Skeletal muscle cell (primary cell): ENCODE measurements around the genes LYG2, LYG1, CHST10 and PDCL3.

DNA sequence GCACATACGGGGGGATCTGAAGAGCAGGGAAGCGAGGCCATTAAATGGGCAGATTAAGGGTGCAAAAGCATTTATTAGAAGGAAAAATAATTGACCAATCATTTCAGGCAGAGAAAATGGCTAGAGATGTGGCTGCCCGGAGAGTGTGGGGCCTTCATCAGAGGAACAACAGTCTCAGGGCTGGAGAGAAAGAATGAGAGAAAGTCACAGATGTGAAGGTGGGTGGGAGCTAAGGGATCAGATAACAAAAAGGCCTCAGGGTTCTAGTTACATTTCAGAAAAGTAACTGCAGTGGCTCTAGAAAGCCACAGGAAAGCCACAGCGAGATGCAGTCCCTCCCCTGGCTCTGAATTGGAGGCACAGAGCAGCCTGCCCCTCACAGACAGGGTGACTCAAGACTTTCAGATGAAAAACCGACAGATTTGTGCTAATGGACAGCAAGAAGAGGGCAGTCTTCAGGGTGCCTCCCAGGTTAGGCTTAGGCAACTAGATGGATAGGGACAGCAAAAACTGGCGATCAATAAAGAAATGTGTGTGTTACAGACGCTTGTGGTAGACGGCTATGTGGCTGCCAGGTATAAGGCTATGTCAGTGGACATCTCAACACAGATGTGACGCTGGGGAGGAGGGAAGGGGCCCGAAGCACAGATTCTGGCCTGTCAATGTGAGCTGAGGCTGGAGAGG lies 26.0 kb downstream of the UNC50 start:
- RRBS: no CpG with 5 or more reads among the region's 10 CpGs

DNA sequence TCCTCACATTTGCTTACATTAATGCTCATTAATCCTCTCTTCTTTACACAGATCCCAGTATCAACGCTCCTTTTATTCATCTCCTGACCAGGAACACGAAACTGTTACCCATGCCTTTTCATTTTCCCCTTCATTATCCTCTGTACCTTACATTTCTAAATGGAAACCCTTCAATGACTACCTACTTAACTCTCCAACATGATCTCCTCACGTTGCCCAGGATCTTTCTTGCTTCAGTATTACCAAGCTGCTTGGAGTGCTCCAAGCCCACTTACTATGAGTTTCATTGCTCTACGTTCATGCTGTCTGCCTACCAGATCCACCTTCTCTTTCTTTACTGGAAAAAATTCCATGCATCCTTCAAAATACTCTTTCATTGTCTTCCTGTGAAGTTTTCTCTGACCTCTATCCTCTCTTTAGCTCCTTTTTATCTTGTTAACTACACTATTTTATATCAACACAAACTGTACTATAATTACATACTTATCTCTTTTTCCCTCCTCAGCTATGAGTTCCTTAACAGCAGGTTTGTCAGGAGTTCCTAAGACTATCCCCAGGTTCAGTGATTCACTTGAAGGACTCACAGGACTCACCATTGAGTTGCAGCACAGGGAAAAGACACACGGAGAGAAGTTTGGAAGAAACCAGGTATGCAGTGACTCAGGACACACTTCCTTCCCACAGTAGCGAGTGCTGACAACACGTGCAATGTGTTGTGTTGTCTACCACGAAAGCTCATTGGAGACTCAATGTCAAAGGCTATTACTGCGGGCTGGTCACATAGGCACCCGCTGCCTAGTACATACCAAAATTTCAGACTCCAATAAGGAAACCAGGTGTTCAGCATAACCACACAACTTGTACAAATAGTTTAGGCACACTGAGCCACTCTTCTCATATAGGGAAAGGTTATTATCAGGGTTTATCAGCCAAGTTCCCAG lies 32.2 kb downstream of the MGAT4A start:
- RRBS: no CpG with 5 or more reads among the region's 10 CpGs

DNA sequence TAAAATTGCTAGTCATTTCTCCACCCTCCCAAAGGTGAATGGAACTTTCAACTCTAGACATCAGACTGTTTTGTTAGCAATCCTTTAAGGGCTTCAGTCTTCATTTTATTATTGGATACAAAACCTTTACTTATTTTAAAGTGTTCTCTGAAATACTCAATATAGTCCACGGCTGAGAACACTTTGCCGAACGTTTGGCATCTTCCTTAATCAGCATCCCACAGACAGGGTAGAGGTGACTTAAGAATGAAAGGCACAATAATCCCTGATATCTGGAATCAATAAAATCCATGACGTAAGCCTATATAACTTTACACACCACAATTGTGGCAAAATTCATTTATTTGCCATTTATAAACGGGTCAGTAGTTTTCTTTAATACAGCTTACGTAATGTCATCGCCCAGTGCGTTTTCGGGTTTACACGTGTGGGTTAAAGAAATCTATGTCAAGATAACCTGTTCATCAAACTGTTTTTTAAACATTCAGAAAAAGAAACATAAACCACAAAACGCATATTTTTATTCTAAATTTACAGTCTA lies 1.3 kb downstream of the MGAT4A start:
- RRBS: no CpG with 5 or more reads among the region's 11 CpGs

- RRBS: no CpG with 5 or more reads among the region's 3 CpGs
Measured at GRCh38 chr2:98868450-98868826, 67.6 kb downstream of the CRACDL start.

DNA sequence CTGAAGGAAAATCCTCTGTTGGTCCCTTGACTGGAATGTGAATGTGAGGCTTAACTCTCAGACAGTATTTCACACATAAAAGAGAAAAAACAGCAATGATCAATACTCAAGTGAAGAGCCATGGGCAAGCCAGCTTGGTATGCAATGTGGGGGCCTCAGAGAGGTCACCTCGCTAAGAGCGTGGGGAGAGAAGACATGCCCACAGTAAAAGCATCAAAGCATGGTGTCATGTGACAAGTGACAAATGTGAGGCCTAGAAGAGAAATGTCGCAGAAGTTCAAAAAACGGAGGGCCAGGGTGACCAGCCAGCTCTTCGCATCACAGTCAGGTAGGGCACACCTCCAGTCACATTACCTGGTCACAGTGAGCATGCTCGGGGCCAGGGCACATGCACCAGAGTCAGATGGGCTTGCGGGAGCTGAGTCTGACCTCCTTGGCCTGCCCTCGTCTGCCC lies 37.8 kb downstream of the CRACDL start:
- RRBS: no CpG with 5 or more reads among the region's 8 CpGs

DNA sequence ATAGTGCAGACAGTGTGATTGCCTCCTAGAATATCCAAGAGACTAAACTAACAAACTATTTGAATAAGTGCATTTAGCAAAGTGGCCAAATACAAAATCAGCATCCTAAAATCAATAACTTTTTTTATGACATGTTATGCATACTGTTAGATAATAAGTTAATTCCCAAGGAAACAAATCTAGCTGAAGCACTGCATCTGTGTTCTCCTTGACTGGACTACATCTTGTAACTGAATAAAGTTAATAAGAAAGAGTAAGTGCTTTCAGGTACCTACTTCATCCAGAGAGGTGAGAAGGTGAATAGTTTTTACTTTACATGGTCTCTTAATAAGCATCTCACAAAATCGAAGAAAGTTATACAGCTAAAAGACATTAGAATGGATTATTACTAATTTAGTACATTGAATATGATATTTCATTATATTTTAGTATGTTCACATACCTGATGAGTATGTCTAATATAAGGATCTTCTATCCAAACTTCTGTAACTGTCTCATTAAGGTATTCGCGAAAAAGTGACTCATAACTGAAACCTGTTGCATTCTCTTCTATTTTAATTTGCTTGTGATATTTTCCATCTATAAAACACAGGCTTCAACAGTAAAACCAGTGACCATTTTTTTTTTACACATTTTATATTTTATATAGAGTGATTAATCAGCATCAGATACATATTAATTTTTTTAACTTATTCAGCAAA lies 9.6 kb downstream of the MITD1 start:
- RRBS: no CpG with 5 or more reads among the region's 3 CpGs

- RRBS: no CpG with 5 or more reads among the region's 2 CpGs
Measured at GRCh38 chr2:99255556-99255930, at the start of gene LYG2. Gene LYG2 (minus strand): TSS chr2:99255666.

DNA sequence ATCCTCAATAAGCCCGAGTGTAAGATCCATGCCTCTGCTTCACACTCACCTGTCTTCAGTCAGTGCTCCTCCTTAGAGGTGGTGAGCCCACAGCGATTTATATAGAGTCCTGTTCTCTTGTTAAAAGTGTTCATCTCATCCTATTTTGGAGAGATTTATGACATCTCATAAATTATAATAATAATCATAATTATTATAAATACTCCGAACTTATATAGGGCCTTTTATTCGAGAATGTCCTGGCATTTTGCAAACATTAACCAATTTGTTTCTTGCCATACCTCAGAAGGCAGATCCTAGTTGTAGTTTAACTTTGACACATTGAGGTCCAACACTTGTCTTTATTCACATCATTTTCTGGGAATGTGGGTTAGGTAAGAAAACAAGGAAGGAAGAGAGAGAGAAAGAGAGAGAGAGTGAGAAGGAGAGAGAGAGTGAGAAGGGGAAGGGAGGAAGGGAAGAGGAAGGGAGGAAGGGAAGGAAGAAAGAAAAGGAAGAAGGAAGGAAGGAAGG lies at the start of gene LYG1:
Gene LYG1 (minus strand): TSS at position 197 of the 513 bp plus-strand sequence.
- RRBS: no CpG with 5 or more reads among the region's 4 CpGs

- RRBS: no CpG with 5 or more reads among the region's 2 CpGs
Measured at GRCh38 chr2:99360123-99360759, 23.1 kb downstream of the EIF5B start.

DNA sequence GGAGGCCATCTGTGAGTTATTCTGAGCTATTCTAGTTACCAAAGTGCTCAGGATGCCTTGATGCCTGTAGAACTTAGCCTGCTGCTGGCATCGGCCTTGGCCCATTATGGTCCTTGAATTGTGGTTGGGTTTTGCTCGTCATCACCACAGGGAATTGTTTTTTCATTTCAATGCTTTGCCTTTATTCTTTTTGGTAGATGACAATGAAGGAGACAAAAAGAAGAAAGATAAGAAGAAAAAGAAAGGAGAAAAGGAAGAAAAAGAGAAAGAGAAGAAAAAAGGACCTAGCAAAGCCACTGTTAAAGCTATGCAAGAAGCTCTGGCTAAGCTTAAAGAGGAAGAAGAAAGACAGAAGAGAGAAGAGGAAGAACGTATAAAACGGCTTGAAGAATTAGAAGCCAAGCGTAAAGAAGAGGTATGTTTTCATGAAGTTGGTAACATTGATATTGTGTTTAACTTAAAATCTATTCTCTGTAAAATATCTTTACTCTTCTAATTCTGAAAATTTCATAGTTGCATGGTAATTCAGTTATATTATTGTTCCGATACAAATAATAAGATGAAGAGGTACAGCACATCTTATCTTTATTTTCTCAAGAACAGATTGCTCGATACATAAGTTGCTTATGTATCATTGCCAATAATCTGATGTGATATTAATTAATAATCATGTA lies 26.4 kb downstream of the EIF5B start:
- RRBS: no CpG with 5 or more reads among the region's 7 CpGs

DNA sequence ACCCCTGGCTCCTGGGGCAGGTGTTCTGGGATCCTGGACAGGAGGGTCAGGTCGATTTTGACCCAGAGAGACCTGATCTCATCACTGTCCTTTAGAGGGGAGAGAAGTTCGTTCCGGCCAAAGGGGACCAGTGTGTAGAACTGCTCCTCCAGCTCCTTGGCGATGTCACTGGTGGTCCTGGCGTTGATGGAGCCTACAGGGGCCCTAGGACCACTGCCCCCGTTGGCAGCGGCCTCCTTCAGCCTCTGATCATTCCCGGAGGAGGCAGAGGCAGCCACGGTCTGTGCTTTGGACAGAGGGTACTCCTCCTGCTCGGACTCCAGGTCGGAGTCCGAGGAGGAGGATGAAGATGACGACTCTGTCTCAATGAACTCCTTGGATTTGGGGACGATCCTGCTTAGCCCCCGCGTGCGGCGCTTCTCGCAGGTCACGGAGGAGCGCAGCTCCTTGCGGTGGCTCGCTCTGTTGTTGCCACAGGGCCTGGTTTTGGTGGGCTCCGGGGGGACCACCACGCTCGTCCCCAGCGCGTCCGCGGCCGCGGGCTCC lies 103.6 kb upstream of the REV1 start:
- RRBS: 83% methylated on average over 9 of the region's 32 CpGs

GRCh38 chr2:99880619-99881233 lies 261.7 kb downstream of the AFF3 start:
- RRBS: no CpG with 5 or more reads among the region's 8 CpGs

DNA sequence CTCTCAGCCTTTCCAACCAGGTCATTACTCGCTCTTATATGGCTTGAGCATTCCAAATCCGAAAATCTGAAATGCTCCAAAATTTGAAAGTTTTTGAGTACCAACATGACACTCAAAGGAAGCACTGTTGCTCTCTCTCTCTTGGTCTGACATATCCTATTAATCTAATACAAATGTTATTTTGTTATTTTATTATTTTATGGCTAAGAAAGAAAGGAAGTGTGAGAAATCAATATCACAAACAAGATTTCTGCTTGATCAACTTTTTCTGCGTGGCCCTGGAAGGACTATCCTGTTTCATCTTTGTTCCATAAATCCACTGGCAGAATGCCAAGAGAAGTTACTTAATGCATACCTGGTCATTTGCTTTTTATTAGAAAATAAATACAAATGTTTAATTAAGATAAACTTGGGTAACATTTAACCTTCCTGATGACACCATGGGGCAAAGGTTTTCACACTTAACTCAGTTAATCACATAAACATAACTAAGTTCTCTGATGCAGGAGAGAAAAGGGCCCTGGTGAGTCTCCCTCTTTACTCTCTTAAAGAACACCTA lies 203.4 kb downstream of the AFF3 start:
- RRBS: no CpG with 5 or more reads among the region's 3 CpGs

DNA sequence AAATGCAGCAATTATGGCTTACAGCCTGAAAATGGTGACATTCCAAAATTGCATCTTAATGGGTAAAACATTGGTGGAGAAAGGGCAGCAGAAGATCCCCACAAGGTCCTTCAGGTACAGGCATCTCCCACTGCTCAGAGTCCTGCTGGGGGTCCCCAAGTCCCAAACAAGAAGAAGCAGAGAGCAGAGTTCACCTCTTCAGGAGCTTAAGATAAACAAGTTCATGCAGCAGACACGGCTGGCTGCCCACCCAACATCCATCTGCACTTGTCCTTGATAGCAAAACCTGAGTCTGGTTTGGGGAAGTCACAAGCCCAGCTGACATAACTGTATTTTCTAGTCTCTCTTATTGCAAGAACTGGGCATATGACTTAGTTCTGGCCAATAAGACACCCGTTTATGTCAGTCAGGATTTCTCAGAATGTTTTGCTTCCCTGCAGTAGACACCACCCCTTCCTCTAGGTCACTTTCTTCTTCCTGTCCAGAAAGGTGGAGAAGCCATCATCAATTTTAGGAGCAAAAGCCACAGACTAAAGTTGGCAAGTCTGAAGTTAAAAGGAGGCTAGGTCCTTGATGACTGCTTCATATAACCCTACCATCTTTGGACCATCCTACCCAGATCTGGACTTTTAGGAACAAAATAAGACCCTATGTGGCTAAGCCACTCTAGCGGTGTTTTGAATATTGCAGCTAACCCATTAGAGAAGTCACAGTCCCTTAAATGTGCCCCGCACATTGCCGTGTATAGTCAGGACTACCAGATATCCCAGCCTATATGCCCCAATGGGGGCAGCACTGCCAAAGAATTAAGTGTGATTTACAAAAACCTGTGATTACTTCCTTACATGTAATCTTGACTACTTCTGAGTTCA lies 31.6 kb downstream of the AFF3 start:
- RRBS: no CpG with 5 or more reads among the region's 5 CpGs

- RRBS: no CpG with 5 or more reads among the region's 3 CpGs
Measured at GRCh38 chr2:100263931-100264145, 58.5 kb downstream of the LONRF2 start.

DNA sequence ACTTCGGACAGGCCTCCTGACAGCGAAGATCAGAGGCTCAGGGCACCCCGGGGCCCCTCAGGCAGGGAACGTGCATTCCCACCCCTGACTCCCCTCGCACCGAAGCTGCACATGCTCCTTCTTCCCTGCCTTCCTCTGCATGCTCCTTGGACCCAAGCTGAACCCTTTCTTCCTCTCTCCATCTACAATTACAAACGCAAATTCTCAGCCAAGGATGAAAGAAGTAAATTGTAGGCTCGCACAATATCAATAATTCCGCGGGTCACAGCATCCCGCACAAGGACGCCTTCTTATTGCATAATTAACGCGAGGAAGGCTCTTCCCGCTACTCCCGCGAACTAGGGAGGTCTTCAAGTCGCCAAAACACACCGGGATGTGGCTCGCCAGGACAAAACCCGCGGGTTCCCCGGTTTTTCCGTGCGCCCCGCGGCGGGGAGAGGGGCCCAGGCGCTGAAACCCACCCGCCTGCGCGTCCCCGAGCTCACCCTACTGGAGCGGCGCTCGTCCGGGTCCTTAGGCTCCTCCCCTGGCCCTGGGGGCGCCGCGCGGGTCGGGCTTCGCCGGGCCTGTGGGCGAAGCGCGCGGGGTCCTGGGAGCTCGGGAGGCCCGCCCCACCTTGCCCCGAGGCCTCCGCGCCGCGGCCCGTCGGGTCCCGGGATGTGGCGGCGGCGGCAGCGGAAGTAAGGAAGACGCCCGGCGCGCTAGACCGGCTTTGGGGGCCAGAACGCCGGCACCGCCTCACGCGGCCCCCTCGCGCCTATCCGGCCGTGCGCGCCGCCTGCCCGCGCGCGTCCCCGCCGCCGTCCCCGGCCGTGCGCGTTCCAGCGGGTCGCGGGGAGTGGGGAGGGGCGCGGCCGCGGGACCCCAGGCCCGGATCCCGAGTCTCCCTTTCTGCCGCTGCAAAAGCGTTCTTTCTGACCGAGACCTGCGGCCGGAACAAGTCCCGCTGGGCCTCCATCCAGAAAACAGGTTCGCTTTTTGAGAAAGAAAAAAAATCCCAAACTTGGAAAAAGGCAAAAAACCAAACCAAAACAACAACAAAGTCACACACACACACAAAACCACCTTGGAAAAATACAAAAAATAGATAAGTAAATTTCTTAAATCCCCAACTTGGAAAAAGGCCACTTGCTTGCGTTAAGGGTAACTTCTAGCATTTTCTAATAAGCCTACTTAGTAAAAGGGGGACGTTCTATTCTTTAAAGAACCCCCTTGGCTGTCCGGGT lies at the start of gene CHST10:
Gene CHST10 (minus strand): TSS at position 780 of the 1,226 bp plus-strand sequence.
- RRBS: under 1% methylated on average over 57 of the region's 109 CpGs

DNA sequence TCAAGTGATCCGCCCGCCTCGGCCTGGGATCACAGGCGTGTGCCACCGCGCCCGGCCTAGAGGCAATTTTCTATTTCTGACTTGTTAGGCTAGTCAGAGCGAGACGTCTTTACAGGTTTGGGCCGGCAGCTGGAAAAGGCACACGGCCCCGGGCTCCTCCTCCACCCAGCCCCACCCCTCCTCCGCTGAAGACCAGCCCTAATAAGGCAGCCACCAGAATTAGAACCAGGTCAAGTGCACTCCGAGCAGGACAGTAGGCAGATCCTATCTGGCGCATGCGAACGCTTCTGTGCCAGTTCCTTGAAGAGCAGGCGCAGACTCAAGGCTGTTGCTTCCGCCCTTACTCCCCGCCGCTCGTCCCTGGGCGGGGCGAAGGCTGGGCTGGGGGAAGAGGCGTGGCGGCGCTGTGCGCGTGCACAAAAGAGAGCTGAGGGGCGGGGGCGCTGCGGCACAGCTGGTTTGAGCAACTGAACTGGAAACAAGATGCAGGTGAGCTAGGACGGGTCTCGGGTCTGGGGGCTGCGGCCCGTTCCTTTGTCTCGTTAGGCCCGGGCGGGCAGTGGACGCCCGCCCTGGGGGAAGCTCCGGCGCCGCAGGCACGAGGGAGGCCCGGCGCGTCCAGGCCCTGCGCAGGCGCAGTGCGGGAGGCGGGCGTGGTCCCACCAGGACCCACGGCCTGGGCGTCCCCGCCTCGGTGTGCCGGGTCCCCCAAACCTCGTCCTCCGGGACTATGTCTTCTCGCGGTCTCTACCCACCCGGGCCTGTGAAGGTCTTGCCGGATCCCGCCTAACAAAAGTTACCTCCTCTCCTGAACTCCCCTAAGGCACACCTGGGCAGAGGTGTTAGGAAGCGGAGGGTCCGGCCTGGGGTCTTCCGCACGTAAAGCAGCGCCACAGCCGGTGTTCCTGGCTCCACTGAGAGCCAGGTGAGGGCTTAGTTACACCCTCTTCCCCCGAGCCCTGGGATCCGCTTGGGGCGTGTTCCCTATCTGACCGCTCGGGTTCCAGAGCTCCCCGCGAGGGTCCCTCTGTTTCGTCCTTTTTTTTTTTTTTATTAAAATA lies at the start of gene PDCL3:
Gene PDCL3 (plus strand): TSS at position 409 of the 1,061 bp plus-strand sequence.
- RRBS: under 1% methylated on average over 22 of the region's 79 CpGs

DNA sequence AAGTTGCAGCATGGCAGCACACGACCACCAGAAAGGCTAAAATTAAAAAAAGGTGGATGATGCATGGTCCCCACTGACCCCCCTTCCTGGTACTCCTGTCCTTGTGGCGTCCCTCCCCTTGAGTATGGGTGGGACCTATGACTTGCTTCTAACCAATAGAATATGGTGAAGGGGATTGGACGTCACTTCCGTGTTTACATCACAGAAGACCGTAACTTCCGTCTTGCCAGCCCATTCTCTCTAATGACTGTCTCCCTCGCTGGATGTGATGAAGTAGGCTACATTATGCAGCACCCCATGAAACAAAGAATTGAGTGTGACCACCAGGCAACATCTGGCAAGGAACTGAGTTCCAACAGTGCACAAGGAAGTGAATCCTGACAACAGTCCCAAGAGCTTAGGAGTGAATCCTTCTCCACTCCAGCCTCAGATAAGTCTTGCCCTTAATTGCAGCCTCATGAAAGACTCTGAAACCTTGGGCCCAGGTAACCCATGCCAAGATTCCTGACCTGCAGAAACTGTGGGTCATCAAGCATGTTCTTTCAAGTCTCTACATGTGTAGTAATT lies 80.1 kb upstream of the NPAS2 start:
- RRBS: no CpG with 5 or more reads among the region's 7 CpGs

GRCh38 chr2:100814372-100815020 lies 5.4 kb upstream of the NPAS2 start:
- RRBS: no CpG with 5 or more reads among the region's 5 CpGs